LHCN-M2 (cell line): ENCODE data around the genes CDHR5, DRD4, TMEM80 and TALDO1.

- RAMPAGE, long total RNA: no peak
Measured at GRCh38 chr11:208561-208957, 1.1 kb downstream of the RIC8A start.

- RAMPAGE, long total RNA: no peak
Measured at GRCh38 chr11:215418-216358, 8.2 kb downstream of the RIC8A start.

DNA sequence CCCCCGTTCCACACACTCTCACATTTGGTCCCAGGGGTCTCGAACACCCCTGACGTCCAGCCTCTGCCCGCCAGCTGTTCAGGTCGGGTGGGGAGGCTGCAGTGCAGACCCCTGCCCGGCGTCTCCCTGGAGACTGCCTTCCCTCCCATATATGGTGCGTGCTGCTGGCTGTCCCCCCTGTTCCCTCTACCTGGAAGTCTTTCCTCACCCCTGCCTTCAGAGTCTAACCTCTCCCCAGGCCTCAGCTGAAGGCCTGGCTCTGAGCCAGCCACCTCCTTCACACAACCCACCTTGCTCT, 285 bp upstream of the NLRP6 start:
- RAMPAGE, long total RNA: no peak

GRCh38 chr11:304310-304712, 3.3 kb upstream of the IFITM2 start:
- RAMPAGE, long total RNA: no peak

- RAMPAGE, long total RNA: no peak
Measured at GRCh38 chr11:326705-326947, 6.0 kb upstream of the IFITM3 start.

GRCh38 chr11:329191-329958, 8.7 kb upstream of the IFITM3 start:
- RAMPAGE, long total RNA: no peak

- RAMPAGE, long total RNA: no peak
Measured at GRCh38 chr11:334030-334970, 13.6 kb upstream of the IFITM3 start.

GRCh38 chr11:355582-356692, 13.4 kb upstream of the B4GALNT4 start:
- RAMPAGE, long total RNA: no peak

GRCh38 chr11:370058-370778, 919 bp downstream of the B4GALNT4 start:
- RAMPAGE, long total RNA: no peak

- RAMPAGE, long total RNA: no peak
Measured at GRCh38 chr11:394455-395133, 585 bp downstream of the PKP3 start.

GRCh38 chr11:496939-497724, 9.9 kb downstream of the RNH1 start:
- RAMPAGE, long total RNA: no peak

GRCh38 chr11:598124-598770, 17.5 kb downstream of the IRF7 start:
- RAMPAGE, long total RNA: no peak

GRCh38 chr11:624769-625950, at the start of gene CDHR5:
Gene CDHR5, minus strand, starts transcription at chr11:624955.
- RAMPAGE, long total RNA: no peak

DNA sequence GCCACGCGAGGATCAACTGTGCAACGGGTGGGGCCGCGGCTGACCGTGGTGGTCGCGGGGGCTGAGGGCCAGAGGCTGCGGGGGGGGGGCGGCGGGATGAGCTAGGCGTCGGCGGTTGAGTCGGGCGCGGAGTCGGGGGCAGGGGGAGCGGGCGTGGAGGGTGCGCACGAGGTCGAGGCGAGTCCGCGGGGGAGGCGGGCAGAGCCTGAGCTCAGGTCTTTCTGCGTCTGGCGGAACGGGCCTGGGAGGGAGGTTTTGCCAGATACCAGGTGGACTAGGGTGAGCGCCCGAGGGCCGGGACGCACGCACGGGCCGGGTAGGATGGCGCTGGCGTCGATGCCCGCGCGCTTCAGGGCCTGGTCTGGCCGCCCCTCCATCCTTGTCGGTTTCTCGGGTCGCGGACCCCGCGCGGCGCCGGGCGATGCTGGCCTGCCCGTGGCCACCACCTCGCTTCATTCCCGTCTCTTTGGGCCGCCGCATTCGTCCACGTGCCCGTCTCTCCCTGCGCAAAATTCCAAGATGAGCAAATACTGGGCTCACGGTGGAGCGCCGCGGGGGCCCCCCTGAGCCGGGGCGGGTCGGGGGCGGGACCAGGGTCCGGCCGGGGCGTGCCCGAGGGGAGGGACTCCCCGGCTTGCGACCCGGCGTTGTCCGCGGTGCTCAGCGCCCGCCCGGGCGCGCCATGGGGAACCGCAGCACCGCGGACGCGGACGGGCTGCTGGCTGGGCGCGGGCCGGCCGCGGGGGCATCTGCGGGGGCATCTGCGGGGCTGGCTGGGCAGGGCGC, at the start of gene DRD4:
TSS of gene DRD4 (plus strand) at position 647 of the 786 bp plus-strand sequence.
- RAMPAGE, long total RNA: no peak

GRCh38 chr11:655185-655625, 18.1 kb downstream of the DRD4 start:
- RAMPAGE, long total RNA: no peak

DNA sequence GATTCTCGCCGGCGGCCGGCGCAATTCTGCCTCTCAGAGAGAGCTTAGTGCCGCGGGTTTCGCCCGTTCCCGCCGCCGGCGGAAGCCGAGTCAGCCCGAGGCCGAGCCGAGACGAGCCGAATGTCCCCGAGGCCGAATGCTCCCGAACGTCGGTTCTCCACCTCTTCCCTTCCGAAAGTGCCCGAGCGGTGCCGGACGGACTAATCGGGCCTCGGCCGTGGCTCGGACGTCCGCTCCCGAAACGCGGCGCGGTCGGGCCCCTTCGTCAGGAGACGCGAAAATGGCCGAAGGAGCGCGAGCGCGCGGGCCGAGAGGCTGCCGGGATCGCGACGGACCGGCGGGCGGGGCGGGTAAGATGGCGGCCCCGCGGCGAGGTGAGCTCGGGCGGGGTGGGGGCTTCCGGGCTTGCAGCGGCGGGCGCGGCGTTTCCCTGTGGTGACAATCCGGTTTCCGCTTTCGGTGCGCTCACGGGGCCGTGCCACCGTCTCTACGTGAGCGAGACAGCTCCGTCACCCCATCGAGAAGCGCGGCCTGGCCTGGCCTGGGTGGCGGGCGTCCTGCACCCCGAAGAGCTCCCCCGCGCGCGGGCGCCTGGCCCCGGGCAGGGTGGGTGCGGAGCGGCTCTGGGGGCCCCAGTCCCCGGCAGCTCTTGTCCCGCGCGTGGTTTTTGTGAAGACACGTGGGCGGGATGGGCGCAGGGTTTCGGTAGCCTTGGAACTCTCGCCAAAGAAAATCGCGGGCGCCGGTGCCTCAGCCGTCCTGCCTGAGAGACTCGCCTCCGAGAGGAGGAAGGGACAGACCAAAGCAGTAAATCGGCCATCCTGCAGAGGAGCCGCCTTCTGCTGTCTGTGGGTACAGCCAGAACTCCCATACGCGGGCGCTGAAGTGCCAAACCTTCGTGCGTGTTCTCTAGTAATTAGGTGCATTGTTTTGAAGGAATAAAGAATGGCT, at the start of gene TMEM80:
TSS of gene TMEM80 (plus strand) at position 344 of the 951 bp plus-strand sequence.
- RAMPAGE, long total RNA: no peak

DNA sequence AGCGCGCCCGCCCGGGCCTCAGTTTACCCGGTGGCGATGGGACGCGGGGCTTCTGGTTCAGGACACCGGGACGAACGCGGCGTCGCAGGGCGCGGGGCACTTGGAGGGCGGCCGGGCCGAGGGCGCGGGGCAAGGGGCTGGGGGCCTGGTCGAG, 157 bp downstream of the EPS8L2 start:
- RAMPAGE, long total RNA: no peak

DNA sequence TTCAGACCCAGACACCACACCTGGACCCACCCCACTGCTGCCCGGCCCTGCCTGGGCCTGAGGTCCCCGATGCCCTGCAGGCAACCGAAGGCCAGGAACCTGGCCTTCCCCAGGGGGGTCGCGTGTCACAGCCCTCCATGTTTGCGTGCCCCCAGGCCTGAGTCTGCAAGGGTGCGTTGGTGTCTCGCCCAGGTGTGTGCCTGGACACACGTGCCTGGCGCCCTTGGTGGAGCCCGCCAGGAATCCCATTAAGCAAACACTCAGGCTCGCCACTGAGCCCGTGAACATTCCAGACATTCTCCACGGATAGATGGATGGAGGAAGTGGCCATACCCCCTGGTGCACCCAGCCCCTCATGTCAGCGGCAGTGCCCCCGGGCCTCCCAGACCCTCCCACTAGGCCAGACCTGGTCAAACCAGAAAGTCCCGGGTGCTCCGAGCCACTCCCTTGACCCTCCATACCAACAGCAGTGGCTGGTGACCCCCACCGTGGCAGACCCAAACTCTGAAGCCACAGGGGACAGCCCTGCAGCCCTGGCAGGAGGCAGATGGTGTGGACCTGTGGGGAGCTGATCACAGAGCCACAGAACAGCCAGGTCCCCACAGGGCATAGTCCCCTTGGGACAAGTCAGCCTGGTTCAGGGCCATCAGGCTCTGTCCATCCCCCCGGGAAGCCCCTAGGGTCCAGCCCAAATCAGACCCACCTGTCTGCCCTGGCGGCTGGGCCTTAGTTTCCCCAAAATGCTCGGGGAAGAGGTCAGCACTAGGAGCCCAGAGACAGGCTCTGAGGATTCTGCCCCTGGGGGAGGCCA, 1.8 kb downstream of the EPS8L2 start:
- RAMPAGE, long total RNA: no peak

- RAMPAGE, long total RNA: no peak
Measured at GRCh38 chr11:720323-721630, 14.7 kb downstream of the EPS8L2 start.

DNA sequence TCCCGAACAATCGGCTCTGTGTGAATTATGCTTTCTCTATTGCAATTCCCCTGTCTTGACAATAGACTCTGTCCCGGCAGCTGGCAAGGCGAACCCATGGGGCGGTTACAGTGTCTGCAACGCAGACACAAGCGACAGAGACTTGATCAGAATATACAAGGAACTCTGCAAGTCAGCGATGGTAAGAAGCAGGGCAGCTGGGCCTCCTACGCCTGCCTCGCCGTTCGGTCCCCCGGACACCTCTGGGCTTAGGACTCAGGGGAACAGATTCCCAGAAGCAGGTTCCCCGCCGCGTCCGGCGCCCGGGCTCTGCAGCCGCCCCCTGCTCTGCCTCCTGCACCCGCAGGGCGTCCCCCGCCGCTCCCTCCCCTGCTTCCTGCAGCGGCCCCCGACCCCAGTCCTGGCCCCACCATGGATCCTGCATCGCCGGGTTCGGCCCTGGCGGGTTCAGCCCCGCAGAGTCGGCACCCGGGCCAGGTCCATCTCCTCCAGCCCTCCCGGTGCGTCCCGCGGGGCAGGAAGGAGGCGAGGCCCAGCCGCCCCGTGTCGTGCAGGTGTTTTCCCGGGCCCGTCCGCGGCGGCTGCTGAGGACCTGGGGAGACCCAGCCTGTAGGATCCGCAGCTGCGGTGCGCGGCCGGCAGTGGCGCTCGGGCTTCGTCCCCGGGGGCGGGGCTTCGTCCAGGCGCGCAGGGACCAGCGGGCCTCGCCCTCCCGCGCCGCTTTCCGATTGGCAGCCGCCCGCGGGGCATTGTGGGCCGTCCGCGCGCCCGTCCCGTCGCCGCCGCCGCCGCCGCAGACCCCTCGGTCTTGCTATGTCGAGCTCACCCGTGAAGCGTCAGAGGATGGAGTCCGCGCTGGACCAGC, at the start of gene TALDO1:
TSS of gene TALDO1 (plus strand) at position 796 of the 865 bp plus-strand sequence.
- RAMPAGE, long total RNA: start-site peak on the plus strand centred at position 791 of the sequence, 37 bp wide, 137 reads